Metanephros (tissue), 2 donors: ENCODE measurements around a stretch of chr2.

GRCh38 chr2:150228834-150229165 lies 258.7 kb downstream of the RND3 start:
- RAMPAGE, long total RNA: no peak

- RAMPAGE, long total RNA: no peak
Measured at GRCh38 chr2:150541561-150542035, 54.1 kb upstream of the RND3 start.

DNA sequence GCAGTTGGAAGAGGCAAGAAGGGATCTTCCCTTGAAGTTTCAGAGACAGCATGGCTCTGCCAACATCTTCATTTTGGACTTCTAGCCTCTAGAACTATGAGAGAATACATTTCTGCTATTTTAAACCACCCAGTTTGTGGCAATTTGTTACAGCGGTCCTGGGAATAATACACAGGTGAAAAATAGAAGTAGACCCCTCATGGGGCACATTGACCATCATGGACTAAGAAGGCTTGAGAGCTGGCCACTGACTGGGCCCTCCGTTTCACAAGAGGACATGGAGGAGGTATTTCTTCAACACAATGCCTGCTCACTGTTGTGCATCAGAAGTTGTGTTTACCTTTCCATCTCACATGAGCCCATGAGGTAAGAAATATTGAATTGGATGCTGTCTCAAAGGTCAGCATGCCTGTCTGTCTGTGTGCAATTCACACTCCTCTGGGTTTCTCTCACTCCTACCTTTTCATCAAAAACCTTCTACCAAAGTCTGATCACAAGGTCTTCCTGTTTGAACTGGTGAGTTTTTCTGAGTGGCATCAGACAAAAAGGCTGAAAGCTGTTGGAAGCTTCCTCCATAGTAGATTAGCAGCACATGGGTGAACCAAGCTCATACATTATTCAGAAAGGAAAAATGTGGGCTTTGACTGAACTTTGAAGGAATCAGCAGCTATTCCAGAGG lies 143.1 kb upstream of the RND3 start:
- RAMPAGE, long total RNA: no peak

DNA sequence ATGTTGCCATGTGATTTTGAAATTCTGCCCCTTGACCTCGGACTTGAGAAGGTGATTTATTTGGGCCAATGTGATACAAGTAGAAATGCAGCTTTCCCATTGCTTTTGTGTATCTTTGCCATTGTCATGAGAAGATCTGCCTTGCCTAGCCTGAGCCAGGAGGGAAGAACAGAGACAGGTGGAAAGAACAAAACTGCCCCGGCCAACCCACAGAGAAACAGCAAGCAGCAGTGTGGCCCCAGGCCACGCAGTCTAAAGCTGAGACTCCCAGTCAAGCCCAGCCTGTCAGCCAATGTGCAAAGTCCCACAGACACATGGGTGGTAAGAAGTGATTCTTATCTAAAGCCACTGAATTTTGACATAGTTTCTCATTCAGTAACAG lies 245.7 kb upstream of the RND3 start:
- RAMPAGE, long total RNA: no peak

DNA sequence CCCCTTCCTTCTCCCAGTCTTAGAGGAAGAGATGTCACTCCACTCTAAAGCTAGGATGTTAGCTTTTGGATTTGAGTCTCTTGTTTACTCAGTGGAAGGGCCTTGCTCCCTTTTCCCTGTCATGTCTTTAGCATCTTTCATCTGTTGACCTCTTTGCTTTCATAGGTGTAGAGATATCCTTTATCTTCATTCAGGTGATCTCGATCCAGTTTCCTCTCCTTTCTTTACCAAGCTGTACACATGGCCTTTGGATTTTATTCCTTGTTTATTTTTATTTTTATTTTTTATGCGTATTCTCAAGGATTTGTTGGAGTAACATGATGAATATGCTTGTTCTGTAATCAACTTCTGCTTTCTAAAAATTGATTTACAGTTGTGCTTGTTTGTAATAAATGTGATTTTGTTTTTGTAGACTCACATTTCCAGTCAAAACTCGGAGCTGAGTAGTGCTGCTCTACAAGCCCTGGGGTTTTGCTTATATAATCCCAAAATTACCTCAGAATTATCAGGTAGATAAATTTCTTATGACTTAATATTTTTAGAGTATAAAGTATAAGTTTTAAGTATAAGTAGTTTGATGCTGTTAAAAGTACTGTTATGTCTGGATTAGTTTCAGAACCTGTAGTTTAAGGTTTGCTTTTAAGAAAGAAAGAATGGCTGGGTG lies 4.8 kb downstream of the RIF1 start:
- RAMPAGE, long total RNA: no peak

GRCh38 chr2:151733684-151734288 lies 490 bp downstream of the NEB start:
- RAMPAGE, long total RNA: no peak

DNA sequence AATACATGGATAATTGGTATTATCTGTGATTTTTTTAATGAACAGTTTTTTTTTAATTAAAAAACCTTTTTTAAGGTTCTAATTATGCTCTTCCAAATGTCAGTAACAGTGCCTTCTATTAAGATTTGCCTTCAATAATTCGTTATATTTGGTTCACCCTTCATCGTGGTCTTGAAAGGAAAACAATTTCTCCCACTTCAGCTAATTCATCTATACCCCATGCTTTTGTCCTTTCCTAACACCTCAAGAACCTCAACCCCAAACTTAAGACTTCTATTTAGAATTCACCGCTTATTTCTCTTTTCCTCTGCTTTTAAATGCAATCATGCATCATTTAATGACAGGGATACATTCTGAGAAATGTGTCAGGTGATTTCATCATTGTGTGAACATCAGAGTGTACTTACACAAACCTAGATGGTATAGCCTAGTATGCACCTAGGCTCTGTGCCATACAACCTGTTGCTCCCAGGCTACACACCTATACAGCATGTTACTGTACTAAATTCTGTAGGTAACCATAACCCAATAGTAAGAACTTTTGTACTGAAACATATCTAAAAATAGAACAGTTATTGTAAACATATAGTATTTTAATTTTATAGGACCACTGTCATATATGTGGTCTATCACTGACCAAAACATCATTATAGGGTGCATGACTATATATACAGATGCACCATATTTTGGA lies 22.9 kb downstream of the ARL5A start:
- RAMPAGE, long total RNA: no peak

DNA sequence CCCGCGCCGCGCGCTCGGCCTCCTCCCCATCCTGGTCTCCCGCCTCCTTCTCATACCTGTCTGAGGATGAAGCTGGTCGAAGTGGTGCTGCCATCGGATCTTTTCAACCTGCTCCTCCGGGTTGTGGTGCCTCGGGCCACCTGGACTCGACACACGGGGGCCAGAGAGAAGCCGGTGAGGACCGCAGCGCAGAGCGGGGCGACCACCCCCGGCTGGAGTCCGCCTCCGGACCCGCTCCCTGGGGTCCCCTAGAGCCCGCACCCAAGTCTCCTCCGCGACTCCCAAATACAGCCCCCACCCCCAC lies 618 bp downstream of the CACNB4 start:
- RAMPAGE, long total RNA: no peak

DNA sequence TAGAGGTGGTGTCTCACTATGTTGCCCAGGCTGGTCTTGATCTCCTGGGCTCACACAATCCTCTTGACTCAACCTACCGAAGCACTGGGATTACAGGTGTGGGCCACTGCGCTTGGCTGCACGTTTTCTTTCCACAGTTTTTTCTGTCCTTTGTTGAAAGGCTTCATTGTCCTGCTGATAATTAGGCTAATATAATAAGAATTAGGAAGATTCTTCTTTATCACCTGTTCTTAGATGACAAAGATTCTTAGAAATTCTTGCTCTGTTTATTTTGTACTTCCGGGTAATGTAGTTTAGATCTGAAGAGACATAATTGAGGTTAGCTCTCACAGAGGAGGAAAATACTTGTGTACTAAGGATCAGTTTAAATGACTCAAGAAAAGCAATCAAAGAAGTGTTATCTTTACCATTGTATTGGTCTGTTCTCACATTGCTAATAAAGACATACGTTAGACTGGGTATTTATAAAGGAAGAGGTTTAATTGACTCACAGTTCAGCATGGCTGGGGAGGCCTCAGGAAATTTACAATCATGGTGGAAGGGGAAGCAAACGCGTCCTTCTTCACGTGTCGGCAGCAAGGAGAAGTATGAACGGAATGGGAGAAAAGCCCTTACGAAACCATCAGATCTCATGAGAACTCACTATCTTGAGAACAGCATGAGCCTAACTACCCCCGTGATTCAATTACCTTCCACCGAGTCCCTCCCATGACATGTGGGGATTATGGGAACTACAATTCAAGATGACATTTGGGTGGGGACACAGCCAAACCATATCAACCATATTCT lies 53.1 kb downstream of the FMNL2 start:
- RAMPAGE, long total RNA: no peak

- RAMPAGE, long total RNA: no peak
Measured at GRCh38 chr2:152577627-152577949, 139.7 kb downstream of the PRPF40A start.

DNA sequence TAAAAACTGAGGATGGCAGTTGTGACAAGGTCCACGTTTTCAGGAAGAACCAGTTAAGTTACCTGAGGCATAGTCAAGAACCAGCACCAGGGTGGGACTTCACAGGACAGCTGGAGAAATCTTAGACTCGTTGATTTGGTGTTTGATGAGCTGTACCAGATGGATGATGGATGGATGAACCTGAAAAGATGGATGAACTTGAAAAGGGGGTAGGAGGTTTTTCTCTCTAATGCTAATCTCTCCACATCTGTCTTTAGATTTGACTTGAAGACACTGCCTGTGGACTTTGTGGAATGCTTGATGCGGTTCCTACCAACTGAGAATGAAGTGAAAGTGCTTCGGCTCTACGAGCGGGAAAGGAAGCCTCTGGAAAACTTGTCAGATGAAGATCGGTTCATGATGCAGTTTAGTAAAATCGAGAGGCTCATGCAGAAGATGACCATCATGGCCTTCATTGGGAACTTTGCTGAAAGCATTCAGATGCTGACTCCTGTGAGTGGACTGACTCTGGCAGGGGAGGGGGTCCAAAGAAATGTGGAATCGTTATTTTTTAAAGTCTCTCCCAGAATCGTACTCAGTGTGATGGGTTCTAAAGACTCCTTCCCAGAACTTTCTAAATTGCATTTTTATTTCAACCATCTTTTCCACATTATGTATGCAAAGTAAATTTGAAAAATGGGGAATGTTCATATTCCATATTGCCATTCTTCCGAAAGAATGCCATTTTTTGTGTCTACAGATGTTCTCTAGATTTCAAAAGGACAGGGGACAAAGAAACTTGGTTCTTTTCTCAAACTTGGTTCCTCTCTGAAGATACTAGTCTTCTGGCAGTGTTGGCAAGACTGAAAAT lies 89.0 kb downstream of the PRPF40A start:
- RAMPAGE, long total RNA: no peak

DNA sequence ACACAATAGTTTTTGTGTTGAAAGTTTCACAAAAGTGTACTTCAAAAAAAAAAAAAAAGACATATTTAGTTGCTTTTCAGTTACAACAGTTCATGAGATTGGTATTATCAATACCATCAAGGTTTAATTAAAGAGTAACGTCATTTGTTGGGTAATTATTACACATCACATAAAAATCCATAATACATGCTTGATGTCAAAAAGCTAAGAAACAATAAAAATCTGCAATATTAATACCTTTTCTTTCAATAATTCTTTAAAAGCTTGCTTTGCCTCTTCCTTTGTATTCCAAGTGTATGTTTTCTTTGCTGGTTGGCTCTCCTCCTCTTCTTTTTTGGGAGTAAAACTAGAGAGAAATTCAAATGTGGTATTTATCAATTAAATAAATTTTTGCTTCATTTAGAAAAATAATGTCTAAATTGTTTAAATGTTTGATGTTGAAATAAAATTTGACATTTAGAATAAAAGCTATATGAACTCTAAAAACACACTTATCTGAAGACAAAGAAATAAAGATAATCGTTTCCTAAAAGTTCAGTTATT lies 43.8 kb downstream of the PRPF40A start:
- RAMPAGE, long total RNA: no peak

- RAMPAGE, long total RNA: no peak
Measured at GRCh38 chr2:152707251-152707877, 9.9 kb downstream of the PRPF40A start.

DNA sequence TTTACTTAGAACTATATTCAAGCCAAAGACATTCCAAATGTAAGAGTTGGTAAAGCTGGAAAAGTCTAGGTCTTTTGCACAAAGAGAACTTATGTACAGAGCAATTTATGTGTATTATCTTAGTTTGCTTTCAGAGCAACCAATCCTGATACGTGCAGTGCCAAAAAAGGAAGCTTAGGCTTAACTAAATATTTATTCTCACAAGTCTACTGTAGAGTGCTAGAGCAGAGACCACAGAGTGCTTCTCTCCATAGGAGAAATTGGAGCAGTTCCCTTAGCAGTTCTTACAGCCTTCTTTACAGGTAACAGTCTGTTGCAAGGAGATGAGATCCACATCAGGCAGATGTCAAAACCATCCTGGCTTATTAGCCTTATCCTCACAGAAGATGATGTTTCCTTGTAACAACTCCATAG lies 250.8 kb upstream of the KCNJ3 start:
- RAMPAGE, long total RNA: no peak

GRCh38 chr2:154697188-154697832 lies 1.2 kb upstream of the KCNJ3 start:
- RAMPAGE, long total RNA: no peak

DNA sequence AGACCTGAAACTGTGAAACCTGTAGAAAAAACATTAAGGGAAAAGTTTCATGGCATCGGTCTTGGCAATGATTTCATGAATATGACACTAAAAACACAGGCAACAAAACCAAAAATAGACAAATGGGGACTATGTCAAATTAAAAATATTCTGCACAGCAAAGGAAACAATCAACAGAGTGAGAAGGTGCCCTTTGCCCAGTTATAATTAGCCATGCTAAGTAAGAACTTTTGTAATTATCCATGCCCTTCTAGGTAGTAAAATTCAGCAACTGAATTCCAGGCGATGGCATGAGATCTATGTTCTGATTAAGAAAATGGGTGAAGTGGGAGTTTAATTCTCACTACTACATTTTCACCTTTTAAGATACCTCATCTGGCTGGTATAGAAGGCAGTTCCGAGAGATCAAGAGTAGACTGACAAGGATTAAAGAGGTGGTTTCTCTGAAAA lies 777.1 kb downstream of the KCNJ3 start:
- RAMPAGE, long total RNA: no peak

GRCh38 chr2:156319662-156320463 lies 12.7 kb downstream of the NR4A2 start:
- RAMPAGE, long total RNA: no peak

GRCh38 chr2:156322638-156323253 lies 9.8 kb downstream of the NR4A2 start:
- RAMPAGE, long total RNA: no peak

DNA sequence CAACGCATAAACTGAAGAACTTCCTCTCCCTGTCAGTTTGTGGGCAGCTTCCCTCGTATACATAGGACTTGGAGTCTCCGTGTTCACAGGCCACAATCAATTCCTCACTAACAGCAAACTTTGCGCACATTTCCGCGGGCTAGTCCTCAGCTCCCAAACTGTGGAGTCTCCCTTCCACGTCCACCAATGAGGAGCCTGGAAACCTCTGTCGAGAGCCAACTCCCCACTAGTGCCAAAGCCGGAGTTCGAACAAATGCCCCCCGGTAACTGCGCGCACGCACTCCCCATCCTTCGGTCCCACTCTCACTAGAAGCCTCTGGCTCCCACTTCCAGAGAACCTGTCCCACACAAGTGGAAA lies 486 bp downstream of the NR4A2 start:
- RAMPAGE, long total RNA: no peak

DNA sequence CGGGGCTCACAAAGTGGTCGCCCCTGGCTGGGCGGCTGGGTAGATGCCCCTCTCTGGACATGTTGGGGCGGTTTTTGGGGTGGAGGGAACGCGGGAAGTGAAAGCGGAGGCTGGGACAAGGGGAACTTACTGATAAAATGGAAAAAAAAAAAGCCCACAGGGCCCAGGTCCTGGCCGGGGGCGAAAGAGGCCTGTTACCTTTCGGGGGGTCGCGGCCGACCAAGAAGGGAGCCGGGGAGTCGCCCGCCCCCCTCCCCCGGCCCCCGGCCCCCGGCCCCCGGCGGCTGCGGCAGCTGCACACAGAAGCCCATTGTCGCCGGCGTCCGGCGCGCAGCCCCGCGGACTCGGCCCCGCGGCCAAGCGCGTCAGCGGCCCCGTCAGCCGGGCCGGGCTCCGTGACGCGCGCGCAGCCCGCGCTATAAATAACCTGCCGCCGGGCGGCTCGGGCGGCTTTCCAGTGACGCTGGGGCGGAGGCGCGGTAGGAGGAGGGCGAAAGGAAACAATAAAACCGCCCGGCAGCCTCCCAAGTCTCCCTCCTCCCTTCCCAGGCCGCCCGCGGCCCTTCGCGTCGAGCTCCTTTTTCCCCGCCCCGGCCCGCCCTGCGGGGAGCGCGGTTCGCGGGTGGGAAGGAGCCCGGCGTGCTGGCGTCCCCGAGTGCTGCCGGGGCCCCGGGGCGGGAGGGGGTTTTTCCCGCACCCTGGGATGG lies 9.7 kb upstream of the NR4A2 start:
- RAMPAGE, long total RNA: no peak